PFSK-1 (cell line): ENCODE results near the genes PHF8 and MAGEH1.

DNA sequence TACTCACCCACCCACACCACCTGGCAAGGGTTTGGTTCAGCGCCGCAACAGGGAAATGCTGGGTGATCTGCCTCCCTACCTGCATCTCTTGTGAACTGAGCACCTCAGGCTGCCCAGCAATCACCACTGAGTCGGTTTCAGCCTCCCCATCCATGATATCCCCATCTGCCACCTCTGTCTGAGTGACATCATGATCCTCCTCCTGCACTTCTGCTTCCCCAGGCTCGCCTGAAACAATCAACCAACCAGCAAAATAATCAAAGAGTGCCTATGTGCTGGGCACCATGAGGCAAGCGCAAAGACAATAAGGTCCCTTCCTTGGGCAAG is 122.1 kb downstream of the HUWE1 start:
- RRBS: no CpG with 5 or more reads among the region's 5 CpGs

- RRBS: no CpG with 5 or more reads among the region's 5 CpGs
Observed at GRCh38 chrX:53616691-53617158, 69.8 kb downstream of the HUWE1 start.

GRCh38 chrX:53684718-53685187 is 1.8 kb downstream of the HUWE1 start:
- RRBS: no CpG with 5 or more reads among the region's 5 CpGs

DNA sequence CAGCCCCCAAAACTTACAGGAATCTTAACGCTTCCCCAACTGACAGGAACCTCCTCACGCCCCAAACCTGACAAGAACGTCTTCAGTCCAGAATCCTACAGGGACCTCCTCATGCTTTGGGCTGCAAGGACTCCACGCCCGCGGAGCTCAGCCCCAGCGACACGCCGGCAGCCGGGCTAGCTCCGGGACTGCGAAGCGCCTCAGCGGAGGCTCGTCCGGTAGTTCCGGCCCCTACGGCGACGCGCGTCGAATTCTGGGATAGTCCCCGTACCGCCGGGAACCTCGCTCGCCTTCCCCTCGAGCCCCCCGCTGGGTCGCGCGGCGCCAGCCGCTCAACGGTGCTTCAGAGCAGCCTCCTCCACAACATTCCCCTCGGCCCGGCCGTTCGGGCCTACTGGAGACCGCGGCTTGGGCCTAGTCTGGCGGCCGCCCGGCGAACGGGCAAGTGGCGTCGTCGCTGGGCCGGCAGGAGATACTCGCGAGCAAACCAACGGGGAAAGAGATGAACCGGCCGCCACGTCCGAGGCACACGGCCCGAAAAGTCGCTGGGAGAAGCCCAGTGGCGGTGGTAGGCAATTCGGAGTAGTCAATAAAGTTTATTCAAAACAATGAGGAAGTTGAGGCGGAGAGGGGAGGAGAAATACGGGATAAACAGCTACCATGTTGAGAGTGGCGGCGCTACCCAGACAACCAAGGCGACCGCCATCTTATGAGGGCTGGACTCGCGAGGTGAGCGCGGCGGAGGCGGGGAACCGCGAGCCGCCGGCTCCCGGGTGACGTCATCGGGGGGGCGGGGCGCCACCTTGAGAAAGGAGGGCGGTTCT is at the start of gene PHF8:
TSS of gene PHF8 (minus strand) at position 729 of the 824 bp plus-strand sequence.
- RRBS: 1% methylated on average over 27 of the region's 85 CpGs

DNA sequence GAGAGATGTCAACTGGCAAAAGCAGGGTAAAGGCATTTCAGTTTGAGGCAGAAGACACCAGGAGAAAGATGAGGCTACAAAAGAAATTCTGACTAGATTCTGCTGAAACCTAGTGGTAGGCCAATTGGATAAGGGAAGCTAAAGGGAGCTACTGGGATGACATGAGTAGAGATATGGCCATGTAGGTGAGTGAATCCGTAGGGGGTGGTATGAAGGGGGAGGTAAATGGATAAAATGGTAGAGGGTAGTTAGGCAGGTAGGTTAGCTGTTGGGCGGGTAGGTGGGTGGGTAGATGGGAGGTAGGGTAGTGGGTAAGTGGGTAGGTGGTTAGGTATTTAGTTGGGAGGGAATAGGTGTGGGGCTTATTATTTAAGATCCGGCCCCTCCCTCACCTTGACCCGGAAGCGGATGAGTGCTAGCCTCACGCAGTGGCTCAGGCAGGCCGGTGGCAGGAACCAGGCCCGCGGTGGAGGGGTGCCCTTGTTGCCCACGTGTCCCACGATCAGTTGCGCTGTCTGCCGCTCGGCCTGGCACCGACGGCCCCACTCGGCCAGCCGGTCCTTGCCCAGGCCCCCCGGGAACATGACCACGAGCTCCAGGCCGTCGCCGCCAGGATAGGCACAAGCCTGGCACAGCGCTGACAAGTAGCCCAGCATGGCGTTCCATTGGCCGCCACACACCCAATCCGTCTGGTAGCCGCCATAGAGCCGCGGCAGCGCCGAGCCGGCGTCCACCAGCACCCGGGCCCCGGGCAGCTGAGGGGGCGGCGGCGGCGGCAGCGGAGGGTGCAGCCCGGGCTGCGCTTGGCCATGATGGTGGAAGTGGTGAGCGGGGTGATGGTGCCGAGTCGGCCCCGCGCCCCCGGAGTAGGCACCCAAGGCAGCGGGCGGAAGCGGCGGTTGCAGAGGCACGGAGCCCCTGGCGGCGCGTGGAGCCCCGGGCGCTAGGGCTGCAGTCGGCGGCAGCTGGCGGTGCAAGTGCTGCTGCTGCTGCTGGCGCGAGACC is 644 bp downstream of the FAM120C start:
- RRBS: under 1% methylated on average over 38 of the region's 64 CpGs

- RRBS: no CpG with 5 or more reads among the region's 12 CpGs
Observed at GRCh38 chrX:54448649-54449080, 8.5 kb downstream of the TSR2 start.

DNA sequence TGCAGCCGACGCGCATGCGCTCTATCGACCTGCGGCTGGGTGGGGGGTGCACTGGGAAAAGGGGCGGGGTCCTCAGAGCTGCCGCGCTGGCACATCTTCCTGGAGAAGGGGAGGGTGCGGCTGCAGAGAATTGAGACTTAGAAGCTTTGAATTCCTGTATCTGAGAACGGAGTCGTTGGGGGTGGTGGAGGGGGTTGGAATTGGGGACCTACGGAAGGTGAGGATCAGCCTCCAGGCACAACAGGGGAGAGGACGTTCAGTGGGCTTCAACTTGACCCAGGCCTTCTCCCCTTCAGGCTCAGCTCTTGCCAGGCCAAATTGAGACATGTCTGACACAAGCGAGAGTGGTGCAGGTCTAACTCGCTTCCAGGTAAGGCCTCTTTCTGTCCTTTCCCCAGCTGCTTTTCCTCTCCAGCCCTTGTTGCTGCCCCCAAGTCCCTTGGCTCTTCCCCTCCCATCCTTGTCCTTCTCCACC is 1.5 kb downstream of the MAGED2 start:
- RRBS: no CpG with 5 or more reads among the region's 16 CpGs

DNA sequence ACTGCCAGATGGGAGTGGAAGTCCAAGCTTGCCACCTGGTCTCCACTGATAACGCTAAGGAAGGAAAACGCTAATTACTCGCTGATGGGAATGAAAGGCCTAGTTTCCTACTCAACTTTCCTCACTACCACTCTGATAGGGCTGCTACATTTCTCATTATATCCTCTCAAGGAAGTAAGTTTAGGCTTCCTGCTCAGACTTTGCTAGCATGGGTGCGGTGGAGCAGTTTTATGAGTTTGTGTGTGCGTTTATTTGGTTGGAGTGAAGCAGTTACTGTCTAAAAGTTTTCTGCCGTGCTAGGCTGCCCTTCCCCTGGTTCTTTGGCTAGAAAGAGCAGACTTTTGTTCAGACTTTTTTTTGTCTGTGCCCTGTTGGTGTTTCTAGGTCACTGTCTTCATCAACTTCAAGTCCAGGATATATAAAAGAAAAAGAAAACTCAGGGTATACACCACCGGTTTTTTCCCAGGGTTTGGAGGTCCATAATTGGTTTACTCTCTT is 62.5 kb upstream of the PAGE3 start:
- RRBS: no CpG with 5 or more reads among the region's 7 CpGs

DNA sequence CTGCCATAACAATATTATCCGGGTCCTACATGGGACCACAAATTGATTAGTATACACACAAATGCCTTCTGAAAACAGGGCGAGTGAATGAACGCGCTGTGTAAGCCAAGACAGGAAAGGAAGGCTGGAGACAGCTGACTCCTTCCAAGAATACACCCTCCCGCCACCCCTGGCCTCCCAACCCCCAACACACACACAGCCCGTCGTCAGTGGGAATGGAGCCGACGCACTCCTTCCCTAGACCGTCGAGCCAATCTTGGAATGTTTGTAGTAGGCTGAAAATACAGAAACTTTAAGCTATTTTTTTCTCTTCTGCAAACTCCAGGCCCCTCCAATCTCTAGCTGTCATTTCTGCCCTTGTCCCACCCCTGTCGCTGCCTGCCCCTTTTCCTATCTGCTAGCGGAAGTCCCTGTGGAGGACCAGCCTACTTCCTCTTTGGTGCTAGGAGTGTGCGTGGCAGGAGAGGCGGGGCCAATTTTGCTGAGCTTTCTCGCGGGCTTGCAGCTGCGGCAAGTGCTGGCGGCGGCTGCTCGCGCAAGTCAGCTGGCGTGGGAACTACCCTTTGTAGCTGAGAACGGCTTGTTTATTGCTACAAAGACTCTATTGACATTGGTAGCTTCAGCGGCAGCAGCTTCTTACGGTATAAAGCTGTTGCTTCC is at the start of gene MAGEH1:
TSS of gene MAGEH1 (plus strand) at position 475 of the 660 bp plus-strand sequence.
- RRBS: no CpG with 5 or more reads among the region's 26 CpGs

DNA sequence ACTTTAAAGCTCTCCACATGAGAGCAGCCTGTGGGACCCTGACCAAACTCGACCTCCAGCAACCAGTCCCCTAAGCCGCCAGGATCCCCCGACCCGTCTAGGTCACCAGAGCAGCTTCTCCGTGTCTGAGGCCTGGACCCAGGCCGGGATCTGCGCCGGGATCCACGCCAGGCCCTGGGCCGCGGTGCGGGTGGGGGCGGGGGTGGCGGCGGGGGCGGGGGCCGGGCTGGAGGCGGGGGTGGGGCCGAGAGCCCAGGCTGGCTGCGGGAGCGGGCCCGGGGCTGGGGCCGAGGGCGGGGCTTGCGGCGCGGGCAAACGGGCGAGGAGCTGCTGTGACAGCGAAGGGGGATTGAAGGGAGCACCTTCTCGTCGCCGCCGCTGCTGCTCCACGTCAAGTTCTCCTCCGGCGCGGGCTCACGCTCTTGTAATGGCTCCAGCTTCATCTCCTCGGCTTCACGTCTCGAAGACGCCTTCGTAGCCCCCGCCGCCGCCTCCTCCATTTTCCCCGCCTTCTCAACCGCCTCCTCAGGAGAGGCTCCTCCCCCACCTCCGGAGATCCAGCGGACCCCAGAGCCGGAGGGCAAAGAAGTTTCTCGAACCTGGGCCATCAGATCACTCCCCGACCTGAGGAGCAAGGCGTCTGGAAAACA is 1.2 kb downstream of the USP51 start:
- RRBS: 9% methylated on average over 10 of the region's 55 CpGs

- RRBS: no CpG with 5 or more reads among the region's 33 CpGs
Observed at GRCh38 chrX:56767213-56767772, 38.2 kb downstream of the NBDY start.

- RRBS: no CpG with 5 or more reads among the region's 4 CpGs
Observed at GRCh38 chrX:63678152-63678797, 106.7 kb downstream of the ARHGEF9 start.

GRCh38 chrX:64370141-64370504 is 25.1 kb downstream of the MTMR8 start:
- RRBS: no CpG with 5 or more reads among the region's 1 CpG

DNA sequence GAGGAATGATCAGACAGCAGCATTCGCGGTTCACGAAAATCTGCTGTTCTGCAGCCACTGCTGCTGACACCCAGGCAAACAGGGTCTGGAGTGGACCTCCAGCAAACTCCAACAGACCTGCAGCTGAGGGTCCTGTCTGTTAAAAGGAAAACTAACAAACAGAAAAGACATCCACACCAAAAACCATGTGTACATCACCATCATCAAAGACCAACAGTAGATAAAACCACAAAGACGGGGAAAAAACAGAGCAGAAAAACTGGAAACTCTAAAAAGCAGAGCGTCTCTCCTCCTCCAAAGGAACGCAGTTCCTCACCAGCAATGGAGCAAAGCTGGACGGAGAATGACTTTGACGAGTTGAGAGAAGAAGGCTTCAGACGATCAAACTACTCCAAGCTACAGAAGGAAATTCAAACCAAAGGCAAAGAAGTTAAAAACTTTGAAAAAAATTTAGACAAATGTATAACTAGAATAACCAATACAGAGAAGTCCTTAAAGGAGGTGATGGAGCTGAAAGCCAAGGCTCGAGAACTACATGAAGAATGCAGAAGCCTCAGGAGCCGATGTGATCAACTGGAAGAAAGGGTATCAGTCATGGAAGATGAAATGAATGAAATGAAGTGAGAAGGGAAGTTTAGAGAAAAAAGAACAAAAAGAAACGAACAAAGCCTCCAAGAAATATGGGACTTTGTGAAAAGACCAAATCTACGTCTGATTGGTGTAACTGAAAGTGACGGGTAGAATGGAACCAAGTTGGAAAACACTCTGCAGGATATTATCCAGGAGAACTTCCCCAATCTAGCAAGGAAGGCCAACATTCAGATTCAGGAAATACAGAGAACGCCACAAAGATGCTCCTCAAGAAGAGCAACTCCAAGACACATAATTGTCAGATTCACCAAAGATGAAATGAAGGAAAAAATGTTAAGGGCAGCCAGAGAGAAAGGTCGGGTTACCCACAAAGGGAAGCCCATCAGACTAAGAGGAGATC is 190.9 kb downstream of the ZC3H12B start:
- RRBS: no CpG with 5 or more reads among the region's 16 CpGs

GRCh38 chrX:65738126-65738657 is 70.7 kb downstream of the MSN start:
- RRBS: no CpG with 5 or more reads among the region's 4 CpGs

DNA sequence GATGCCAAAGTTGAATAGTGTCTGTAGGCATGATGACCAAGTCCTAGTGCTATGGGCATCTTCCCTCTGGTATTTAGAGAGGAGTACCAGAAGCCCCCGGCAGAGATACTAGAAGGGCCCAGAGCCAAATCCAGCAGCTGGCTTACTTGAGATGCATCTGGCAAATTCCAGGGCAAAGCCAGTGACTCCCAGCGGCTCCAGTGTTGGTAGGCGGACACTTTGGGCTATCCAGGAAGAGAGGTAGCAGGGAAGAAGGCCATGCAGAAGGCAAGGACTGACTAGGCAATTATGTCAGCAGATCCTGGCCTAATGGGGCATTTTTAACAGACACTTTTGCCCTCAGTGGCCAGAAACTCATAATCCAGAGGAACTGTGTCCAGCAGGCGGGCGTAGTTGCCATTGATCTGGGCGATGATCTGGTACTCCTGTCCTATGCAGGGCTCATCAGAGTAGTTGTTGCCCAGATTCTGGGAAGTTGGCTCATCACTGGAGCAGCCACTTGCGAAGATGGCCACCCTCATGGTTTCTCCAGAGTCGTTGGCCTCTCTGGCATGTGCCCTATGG is 17.9 kb downstream of the VSIG4 start:
- RRBS: no CpG with 5 or more reads among the region's 8 CpGs

DNA sequence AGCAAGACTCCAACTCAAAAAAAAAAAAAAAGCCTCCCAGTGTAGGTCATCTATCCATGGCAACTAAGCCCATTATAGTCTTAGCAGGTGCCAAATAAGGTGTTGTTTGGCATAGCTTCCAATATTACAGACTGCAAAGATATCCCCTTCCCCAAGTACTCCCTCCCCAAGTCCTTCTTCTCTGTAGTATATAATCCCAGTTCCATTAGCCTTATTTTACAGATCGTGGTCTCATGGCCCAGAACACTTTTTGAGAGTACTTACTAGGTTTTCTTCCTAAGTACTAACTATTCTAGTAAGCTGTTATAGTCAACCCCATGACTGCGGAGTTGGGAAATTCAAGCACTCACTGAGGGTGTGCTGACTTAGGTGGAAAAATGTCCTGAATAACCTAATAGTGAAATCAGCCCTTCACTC is 11.9 kb upstream of the VSIG4 start:
- RRBS: no CpG with 5 or more reads among the region's 2 CpGs

DNA sequence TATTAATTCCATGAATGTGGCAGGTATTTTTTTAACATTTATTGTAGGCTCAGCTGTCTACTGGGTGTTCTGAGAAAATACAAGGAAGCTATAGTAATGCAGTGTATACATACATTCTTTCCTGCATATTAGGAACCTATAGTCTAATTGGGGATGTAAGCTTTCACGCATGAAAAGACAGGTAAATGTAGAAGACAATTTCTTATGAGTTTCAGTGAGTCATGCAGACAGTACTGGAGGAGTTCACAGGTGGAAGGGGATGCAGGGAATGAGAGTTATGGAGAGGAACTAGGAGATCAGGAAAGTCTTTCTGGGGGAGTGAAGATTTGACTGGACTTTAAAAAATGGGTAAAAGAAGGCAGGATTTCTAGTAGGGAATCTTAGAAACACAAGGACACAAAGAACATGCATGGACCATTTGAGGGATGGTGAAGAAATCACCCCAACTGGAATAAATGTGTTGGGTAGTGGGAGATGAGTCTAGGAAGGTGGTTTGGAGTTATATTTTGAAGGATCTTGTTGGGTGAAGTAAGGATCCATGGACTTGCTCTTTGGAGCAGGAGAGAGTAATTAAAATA is 94.1 kb downstream of the HEPH start:
- RRBS: no CpG with 5 or more reads among the region's 1 CpG

DNA sequence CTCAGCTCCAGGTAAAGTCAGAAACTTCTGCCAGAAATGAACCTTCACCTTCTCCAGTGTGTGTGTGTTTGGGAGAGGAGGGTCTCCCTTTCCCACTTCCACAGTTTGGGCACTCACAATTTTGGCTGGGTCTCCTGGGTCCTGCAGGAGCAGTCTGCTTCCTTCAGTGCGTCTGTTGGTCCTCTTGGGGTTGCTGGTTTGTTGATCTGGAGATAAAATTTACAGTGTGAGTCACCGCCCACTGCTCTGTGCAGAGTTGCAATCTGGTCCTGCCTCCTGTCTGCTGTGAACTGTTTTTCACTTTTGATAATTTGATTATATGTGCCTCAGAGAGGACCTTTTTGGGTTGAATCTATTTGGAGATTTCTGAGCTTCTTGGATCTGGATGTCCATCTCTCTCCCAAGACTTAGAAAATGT is 112.5 kb upstream of the EDA2R start:
- RRBS: no CpG with 5 or more reads among the region's 2 CpGs

DNA sequence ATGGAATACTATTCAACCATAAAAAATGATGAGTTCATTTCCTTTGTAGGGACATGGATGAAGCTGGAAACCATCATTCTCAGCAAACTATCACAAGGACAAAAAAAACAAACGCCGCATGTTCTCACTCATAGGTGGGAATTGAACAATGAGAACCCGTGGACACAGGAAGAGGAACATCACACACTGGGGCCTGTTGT is 271.7 kb upstream of the AR start:
- RRBS: no CpG with 5 or more reads among the region's 3 CpGs